Left lung (tissue), 1 donor: ENCODE results near the genes ARL13A, CENPI, TMSB15A, ZCCHC18 and RADX.

DNA sequence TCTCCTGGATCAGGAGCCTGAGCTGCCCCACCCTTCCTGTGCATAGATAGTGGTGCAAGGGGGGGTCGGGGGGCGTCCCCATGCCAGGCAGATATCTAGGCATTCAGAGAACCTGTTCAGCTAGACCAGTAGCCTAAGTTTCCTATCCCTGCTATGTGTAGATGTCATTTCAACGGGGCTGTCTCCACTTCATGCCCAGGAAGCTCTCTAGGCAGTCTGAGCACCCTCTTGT, 941.0 kb downstream of the PCDH19 start:
- PRO-cap, result no peak

- PRO-cap, result no peak
These were observed at the start of gene ARL13A for GRCh38 chrX:100969487-100969857. TSS of gene ARL13A (plus strand) at chrX:100969708.

GRCh38 chrX:101097371-101098520, at the start of gene CENPI:
TSS of gene CENPI (plus strand) at chrX:101098204.
- PRO-cap, result bidirectional peak, plus-strand start at chrX:101098204, minus-strand start at chrX:101097955

DNA sequence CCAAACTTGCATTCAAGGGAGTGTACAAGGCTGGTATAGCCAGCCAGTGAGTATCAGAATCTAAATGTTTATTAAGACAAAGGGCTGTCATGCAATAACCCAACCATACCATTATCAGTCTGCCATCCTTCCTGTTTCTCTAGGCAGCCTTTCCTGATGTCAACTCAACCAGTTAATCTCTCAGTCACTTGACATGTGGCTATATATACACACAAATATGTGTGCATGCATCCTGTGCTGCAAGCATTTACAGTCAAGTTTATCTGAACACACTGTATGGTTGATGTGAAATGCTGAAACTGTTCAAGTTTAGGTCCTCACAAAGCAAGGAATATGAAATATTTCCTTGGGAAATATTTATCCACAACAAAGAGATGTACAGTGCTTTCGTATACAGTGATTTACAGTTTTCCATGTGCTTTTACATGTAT, 17.1 kb downstream of the BTK start:
- PRO-cap, result no peak

DNA sequence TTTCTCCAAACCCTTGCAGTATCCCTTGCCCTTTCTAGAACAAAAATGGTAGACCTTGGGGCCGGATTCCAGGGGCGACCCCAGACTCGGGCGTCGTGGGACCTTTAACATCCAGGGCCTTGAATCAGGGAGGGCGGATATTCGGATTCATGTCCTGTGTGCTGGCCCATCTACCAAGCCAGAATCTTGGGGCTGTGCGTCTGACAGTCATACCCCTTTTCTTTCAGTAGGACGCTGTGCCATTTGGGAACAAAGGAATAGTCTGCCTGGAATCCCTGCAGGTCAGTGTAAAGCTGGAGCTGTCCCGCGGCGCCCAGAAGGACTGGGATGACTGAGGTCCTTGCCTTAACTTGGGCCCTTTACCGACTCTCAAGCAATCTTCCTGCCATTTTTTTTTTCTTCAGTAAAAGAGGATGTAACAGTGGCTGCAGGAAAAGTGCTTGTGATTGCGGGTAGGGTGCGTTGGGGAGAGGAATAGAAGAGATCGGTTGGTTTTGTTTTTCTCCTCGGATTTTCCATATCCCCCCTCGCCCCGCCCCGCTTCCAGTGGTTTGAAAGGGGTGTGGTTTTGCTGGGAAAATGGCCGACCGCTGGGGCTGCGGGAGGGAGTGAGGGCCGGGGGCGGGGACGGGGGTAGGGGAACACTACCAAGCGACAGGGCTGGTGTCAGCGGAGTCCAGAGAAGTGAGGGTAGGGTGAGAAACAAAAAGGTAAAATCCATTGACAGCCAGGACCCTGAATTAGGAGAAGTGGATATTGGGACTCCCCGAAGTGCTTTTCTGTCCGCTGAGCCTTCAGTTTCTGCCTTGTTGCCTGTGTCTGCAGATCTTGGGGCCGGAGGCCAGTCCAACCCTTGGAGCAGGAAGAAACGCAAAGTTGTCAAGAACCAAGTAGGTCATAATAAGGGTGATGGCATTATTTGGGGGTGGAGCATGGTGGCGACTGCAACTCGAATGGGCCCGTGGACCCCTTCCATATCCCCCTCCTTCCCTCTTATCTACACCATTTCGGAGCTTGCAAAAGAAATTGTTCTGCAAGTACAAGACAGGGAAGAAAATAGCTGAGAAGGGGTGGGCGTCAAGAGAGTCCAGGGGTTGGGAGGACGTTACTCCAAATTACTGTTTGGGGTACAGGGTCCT, 766 bp downstream of the ARMCX1 start:
- PRO-cap, result bidirectional peak, plus-strand start at position 577 of the sequence, minus-strand start at position 519 of the sequence

GRCh38 chrX:101619196-101619888, 1.5 kb upstream of the ARMCX6 start:
- PRO-cap, result no peak

GRCh38 chrX:102339142-102339537, 92.2 kb downstream of the NXF2 start:
- PRO-cap, result unidirectional peak, minus-strand start at chrX:102339366

- PRO-cap, result unidirectional peak, plus-strand start at chrX:102516505
These were observed at the start of gene TMSB15A for GRCh38 chrX:102516210-102517156. TSS of gene TMSB15A (minus strand) at chrX:102516739.

DNA sequence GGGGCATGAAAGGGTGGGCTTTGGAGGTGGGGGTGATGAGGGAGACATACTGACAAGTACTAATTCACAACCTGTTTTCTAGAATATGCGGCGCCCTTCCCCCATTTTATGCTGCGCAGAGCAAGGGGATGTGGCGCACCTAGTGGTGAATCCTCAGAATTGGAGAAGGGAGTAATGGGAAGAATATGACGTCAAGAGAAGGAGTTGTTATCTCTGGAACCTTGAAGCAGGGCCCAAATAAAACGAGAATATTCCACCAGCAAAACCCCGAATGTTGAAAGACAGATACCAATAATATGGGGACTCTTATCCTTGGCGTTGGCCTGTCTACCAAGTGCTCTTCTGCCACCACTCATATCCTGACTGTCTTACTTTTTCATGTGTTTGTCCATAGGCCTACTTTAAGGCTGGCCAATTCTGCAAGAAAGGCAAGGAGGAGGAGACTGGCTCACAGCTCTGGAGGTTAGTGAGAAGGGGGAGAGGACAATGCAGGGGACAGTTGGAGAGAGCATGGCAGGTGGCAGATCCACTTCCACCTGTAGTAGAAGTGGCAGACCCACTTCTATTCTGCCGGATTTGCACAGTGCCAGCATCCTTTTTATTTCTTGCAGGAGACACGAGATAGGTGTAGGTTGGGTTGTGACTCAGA, 1.3 kb downstream of the GPRASP2 start:
- PRO-cap, result no peak

DNA sequence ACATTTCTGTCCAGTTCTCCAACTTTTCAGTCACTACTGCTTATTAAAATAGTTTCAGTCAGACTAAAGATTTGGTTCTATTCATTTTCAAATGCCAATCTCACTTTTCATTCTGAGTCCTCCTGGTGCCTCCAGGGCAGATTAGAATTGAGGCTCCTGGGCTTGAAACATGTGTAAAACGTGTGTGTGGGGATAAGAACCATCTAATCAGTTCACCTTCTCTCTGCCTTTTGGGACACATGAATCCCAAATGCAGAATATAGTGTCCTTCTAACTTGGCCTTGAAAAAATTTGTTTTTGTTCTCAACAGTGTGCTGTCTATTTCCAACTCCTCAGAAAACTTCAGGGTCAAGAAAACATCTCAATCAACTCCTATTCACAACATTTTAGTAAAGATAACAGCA, 3.3 kb upstream of the BEX3 start:
- PRO-cap, result no peak

GRCh38 chrX:103742208-103742707, 31.5 kb downstream of the TMEM31 start:
- PRO-cap, result no peak

- PRO-cap, result no peak
These were observed 3.6 kb downstream of the RAB9B start for GRCh38 chrX:103828315-103829005.

DNA sequence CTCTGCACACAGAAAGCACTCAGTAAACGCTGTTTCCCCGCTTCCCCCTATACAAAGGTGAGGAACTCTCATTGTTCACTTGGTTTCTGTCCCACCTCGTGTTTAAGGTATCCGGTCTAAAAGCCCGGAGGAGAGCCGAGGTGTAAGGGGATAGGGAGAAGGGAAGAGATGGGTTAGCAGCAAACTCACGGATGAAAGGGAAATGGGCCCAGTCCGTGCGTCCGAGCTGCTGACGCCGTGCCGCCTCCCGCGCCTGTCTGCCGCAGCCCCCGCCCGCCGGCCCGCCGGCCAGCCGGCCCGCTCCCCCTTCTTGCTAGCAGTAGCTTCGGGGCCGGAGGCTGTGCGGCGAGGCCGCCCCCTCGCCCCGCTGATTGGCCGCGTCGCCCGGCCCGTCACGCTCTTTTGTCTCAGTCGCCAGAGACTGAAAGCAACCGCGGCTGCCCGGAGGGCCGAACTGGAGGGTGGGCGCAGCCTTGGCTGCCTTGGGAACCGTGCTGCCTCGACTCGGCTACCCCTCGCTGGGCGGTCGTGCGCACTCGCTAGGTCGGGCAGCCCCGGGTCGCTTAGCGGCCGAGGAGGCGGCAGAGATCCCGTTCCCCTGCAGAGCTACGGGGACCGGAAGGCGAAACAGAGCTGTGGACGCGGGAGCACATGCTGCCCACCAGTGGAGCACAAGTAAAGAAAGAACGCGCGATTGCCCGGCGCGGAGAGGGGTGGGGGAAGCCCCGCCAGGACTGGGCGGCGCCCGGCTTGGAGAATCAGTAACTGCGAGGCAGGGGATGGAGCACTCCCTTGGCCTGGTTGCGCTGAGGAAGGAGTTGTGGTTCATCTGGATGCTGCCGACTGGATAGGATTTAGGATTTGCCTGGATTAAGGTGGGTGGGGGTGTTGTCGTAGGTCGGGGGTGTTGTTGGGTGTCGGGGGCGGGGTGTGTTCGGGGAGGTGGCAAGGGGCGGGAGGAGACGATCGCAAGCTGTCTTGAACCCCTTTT, at the start of gene ZCCHC18:
ZCCHC18 (plus strand) TSS at position 397 of the 991 bp plus-strand sequence.
- PRO-cap, result bidirectional peak, plus-strand start at position 430 of the sequence, minus-strand start at position 312 of the sequence

- PRO-cap, result no peak
These were observed 10.5 kb downstream of the ZCCHC18 start for GRCh38 chrX:104122775-104123180.

- PRO-cap, result bidirectional peak, plus-strand start at chrX:104166138, minus-strand start at chrX:104165975; bidirectional peak, plus-strand start at chrX:104166472, minus-strand start at chrX:104166221
These were observed 352 bp upstream of the FAM199X start for GRCh38 chrX:104165821-104166381.

GRCh38 chrX:104190524-104191674, 24.6 kb downstream of the FAM199X start:
- PRO-cap, result no peak

DNA sequence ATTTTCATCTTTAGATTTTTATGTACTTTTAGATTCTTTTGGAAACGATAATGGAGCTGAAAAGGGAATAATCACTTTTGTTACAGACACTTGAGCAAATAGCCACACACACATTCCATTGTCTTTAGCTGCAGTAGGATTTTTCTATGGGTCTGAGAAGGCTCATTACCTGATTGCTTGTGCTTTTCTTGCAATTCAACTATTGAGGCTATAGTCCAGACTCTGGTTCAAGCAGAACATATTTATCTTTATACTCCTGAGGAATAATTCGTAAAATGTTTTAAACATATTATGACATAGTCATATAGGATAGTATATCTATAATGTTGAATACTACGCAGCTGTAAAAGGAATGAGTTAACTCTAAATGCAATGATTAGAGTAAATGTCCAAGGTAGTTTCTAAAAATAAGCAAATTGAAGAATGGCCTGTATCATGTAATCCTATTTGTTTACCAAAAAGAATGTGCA, 1.3 kb downstream of the PWWP3B start:
- PRO-cap, result no peak

- PRO-cap, result bidirectional peak, plus-strand start at chrX:106611981, minus-strand start at chrX:106611884
These were observed at the start of gene RADX for GRCh38 chrX:106611620-106612157. TSS of gene RADX (plus strand) at chrX:106611978.

- PRO-cap, result no peak
These were observed 1.5 kb downstream of the RIPPLY1 start for GRCh38 chrX:106901305-106902339.

- PRO-cap, result no peak
These were observed 34.6 kb downstream of the CLDN2 start for GRCh38 chrX:106954761-106955184.